Endometrial microvascular endothelial cells (primary cell): Measurements from ENCODE around the gene CSNK1G3.

DNA sequence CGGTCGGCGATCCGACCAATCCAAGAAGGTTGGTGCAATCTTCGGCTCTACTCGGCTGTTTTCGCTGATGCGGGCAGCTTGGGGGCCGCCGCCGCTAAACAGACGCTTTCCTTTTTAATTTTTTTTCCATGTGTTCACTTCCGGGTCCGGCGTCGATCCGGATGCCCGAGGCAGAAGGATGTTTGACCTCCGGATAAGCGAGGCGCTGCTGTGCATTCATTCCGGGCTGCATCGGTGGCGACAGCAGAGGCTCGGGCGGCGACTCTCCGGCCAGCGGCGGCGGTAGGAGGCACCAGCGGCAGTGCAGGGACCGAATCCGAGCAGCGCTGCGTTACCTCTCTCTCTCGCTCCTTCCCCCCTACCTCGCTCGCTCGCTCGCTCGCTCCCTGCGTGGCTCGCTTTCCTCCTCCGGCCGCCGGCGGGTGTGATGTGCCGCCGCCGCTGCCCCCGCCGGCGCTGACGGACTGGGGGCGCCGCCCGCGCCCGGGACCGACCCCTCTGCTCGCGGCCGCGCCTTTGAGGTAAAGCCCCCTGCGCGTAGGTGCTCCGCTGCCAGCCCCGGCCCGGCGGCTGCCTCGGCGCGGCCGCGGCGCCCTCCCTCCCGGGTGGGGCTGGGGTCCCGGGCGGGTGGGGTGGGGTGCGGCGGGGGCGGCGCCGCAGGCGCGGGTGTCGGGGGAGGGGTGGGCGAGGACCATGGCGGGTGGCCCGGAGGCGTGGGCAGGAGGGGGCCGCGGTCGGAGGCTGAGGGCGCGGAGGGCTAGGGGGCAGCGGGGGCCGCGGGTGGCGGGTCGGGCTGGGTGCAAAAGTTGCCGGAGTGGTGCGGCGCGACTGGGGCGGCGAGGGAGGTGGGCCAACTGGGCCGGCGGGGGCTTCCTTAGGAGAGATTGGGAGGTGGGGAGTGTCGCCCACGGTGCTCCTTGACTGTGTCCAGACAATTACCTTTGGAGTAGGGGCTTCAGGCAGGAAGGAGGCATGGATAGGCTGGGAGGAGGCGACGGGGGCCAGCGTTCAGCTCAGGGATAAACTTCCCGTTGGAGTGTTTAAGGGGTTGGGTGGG, at the start of gene CSNK1G3:
Gene CSNK1G3, plus strand, starts transcription at position 128 of the 1,057 bp plus-strand sequence.
- RAMPAGE, long total RNA = no peak

DNA sequence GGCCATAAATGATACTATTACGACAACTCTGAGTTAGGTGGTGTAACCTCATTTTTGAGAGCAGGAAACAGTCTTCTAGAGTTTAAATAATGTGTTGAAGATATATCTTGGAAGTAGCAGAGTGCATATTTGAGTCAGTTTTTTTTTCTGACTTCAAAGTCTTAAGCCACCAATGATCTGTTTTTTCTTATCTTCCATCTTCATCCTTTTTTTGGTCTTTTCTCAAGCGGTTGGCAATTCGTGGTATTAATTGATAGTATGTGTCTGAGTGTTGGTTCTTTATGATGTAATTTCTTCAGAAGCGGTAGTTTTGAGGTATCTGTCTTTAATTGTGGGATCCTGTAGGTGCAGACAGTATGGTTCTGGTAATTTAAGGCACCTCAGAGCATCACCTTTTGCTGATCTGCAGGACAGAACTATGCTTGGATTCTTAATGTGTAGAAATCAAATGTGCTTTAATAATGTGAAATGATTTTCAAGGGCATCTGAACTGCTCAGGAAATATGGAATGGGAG, 3.9 kb downstream of the CSNK1G3 start:
- RAMPAGE, long total RNA = no peak

- RAMPAGE, long total RNA = no peak
Observed at GRCh38 chr5:123545334-123546020, 33.5 kb downstream of the CSNK1G3 start.

- RAMPAGE, long total RNA = no peak
Observed at GRCh38 chr5:123603356-123604125, 91.6 kb downstream of the CSNK1G3 start.

- RAMPAGE, long total RNA = no peak
Observed at GRCh38 chr5:124209758-124210071, 536.7 kb downstream of the ZNF608 start.

- RAMPAGE, long total RNA = no peak
Observed at GRCh38 chr5:124651131-124652390, 94.9 kb downstream of the ZNF608 start.

GRCh38 chr5:124706653-124707459, 39.6 kb downstream of the ZNF608 start:
- RAMPAGE, long total RNA = no peak

- RAMPAGE, long total RNA = no peak
Observed at GRCh38 chr5:124742676-124743210, 3.7 kb downstream of the ZNF608 start.

GRCh38 chr5:124783971-124784200, 37.4 kb upstream of the ZNF608 start:
- RAMPAGE, long total RNA = no peak

GRCh38 chr5:124906185-124907232, 160.1 kb upstream of the ZNF608 start:
- RAMPAGE, long total RNA = no peak

DNA sequence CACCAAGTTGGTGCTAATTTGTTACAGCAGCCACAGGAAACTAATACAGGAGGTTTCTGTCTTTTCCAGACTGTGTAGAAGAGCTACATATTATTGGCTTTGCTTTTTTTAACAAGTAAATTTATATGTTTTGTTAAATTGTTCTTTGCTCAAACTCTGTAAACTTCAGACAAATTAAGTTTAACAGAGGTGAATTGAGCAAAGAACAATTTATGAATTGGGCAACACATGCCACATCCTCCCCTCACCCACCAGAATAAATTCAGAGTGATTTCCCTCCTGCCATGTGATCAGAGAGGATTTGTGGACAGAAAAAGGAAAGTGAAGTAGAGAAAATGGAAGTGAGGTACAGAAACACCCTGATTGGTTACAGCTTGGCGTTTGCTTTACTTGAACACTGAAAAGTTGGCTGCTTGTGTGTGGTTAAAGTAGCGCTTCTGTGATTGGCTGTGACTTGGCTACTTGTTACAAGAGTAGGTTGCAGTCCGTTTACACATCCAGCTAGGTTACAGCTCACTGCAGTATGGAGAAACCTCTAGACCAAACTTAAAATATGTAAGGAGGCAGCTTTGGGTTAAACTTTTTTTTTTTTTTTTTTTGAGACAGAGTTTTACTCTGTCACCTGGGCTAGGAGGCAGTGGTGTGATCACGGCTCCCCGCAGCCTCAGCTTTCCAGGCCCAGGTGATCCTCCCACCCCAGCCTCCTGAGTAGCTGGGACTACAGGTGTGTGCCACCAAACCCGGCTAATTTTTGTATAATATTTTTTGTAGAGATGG, 205.2 kb upstream of the ZNF608 start:
- RAMPAGE, long total RNA = no peak

DNA sequence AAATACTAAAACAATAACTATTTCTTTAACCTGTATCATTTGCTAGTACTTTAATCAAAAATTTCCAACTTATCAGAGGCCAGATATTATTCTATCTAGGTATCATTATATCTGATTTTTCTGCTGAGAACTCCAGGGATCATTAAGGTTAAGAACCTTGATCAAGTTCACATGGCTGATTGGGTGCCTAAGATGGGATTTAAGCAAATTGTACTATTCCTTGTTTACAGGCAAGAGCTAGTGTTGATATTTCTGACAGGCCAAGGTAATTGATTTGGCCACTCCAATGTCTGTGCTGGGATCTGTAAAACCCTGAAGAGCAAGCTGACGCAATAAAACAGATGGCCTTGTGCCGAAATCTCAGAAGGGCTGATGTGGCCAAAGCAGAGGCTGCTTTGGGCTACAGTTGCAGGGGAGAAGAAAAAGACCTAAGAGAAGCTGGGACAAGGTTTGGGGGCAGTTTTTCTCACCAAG, 463.1 kb upstream of the ZNF608 start:
- RAMPAGE, long total RNA = no peak

- RAMPAGE, long total RNA = no peak
Observed at GRCh38 chr5:125225401-125225641, 478.9 kb upstream of the ZNF608 start.

DNA sequence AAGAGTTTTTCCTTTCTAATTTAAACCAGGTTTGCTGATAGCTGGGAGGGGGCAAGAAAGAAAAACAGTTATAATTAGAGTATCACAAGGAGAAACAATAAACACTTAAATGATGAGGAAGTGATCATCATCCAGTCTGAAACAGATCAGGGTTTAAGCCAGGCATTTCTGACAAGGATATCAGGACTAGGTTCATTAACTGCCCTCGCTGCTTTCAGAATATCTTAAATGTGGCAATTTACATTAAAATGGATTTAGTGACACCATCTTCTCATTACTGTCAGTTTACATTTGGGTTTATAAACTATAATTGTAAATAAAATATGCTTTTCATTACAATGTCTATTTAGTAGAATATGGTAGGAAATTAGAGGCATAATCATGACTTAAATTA, 511.2 kb upstream of the ZNF608 start:
- RAMPAGE, long total RNA = no peak

- RAMPAGE, long total RNA = no peak
Observed at GRCh38 chr5:125491949-125492461, 745.6 kb upstream of the ZNF608 start.

DNA sequence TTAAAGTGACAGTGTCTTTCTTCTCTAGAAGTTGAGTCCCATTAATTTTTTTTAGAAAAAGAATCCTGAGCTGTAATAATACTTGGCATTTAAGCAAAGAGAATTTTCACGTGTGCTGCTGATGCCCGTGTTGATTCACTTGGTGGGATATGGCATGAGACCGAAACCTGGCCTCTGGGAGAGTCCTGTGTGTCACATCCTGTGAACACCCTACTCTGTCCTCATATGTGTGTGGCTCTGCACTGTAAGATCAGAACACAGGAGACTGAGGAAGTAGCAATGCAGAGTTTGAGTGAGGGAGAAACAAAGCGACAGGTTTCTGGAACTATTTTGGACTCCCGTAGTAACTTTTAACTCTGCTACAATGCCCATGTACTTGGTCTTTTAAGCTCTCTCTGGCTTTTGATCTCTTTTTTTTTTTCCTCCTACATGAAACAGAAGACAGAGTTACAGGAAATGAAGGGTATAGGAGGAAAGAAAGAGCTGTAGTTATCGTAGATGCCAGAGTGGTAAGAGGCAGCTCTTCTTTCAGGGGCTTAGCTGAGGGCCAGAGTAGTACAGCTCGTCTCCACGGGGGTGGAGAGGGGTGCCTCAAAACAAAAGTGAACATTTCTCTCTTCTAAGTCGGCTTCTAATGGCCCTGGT, 26.6 kb downstream of the GRAMD2B start:
- RAMPAGE, long total RNA = no peak

DNA sequence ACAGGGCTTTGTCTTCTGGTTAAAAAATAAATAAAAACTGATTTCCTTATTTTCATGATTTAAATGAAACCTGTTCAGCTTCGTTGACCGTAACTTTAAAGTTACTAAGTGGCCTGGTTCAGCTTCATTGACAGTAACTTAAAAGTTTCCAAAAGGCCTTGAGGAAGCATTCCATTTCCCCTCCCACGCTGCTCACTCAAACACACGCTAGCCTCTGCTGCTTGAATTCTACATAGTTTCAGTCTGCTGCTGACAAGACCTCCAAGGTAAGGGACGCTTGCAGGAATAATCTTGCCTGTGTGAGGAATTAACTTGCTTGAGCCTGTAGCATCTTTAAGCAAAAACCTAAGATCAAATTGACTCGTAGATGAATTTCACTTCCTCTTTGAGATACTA, 39.0 kb downstream of the GRAMD2B start:
- RAMPAGE, long total RNA = no peak

GRCh38 chr5:126464864-126465471, 41.8 kb downstream of the GRAMD2B start:
- RAMPAGE, long total RNA = no peak

DNA sequence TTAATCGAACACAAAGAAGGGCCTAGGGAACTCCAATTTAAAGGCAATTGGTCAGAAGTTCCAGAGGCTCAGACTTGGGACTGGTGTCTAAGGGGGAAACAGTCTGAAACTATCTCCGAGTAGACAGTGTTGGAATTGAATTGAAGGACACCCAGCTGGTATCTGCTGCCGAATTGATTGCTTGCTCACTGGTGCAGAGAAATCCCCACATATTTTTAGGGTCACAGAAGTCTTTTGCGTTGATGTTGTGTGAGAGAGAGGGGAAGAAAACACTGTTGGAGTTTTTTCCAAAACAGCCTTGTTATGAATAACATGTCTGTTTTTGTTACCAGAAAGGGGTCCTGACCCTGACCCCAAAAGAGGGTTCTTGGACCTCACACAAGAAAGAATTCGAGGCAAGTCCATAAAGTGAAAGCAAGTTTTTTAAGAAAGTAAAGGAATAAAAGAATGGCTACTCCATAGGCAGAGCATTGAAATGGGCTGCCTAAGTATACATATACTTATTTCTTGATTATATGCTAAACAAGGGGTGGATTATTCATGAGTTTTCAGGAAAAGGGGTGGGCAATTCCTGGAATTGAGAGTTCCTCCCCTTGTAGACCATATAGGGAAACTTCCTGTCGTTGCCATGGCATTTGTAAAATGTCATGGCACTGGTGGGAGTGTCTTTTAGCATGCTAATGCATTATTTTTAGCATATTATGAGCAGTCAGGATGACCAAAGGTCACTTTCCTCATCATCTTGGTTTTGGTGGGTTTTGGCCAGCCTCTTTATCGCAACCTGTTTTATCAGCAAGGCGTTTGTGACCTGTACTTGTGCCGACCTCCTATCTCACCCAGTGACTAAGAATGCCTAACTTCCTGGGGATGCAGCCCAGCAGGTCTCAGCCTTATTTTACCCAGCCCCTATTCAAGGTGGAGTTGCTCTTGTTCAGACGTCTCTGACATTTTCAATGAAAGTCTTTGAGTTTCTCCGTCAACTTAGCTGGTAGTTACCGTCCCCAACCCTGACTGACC, 81.1 kb downstream of the ALDH7A1 start:
- RAMPAGE, long total RNA = no peak

GRCh38 chr5:126603333-126604068, 2.8 kb downstream of the PHAX start:
- RAMPAGE, long total RNA = no peak